Retinal pigment epithelial cell (primary cell): Measurements from ENCODE around the genes HMOX2, C16orf96, UBALD1, MGRN1 and NUDT16L1.

DNA sequence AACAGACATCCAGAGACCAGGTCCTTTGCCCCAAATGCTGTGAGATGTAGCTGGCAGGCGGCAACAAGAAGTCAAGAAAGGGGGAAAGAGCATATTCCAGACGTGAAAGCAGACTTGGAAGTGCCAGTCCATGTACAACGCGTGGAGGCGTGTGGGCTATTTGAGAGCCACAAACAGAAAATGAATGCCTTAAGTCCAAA is 16.5 kb downstream of the CREBBP start:
- RRBS, result no CpG with 5 or more reads among the region's 5 CpGs

- RRBS, result no CpG with 5 or more reads among the region's 5 CpGs
These were observed 35.6 kb upstream of the CREBBP start for GRCh38 chr16:3916122-3916475.

GRCh38 chr16:3939051-3939436 is 58.5 kb upstream of the CREBBP start:
- RRBS, result under 1% methylated on average over 13 of the region's 31 CpGs

GRCh38 chr16:4059895-4060339 is 56.3 kb downstream of the ADCY9 start:
- RRBS, result no CpG with 5 or more reads among the region's 7 CpGs

GRCh38 chr16:4092483-4092877 is 23.8 kb downstream of the ADCY9 start:
- RRBS, result no CpG with 5 or more reads among the region's 6 CpGs

DNA sequence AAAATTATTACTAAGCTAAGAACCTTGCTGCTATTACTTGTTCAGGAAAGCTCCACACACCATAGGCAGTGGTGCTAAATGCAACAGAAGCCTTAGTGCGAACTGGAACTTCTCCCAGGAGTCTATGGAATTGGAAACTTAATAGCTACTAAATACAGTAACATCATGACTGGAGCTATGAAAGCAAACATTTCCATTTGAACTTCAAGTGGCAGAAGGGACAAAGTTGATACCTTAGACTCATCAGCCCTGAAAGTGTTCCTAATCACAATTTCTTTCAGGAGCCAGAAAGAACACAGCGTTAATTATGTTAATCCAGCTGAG is 22.5 kb downstream of the ADCY9 start:
- RRBS, result no CpG with 5 or more reads among the region's 2 CpGs

DNA sequence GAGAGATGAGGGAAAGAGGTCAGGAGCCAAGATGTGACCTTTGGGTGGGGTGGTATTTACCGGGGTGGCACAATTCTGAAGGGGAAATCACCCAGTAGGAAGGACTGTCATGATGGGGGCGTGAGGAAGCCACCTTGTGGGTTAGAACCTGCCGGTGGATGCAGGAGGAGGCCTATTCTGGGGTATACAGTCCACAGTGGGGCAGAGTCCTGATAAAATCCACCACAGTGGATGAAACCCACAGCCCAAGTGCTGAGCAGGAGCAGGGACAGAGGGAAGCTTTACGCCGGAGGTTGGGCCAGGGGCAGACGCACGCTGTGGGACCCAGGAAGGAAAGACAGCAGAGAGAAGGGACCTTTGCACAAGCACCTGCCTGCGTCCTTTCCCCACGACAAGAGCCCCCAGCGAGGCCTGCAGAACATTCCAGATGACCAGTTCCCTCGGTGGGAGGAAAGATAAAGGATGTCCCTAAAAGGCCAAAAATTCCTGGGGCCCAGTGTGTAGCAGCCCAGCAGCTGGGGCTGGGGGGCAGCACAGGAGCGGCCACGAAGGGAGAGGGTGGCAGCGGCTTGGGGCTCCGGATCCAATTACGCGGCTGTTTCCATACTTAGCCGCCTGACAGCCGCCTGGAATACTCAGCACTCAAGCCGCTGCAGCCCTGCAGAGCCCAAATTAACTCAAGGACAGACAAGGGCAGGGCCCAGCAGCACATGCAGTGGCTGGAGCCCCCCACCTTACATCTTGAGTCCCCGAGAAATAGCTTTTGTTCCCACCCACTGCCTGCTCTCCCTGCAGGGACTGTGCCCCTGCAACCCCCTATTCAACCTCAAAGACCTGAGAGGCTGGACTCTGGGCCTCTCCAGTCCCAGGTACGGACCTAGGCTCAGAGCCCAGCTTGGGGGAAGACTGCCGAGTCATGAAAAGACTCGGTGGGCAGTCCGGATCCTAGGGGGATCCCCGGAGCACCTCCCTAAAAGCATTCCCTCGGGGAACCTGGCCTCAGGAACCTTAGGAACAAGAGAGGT is 1.3 kb downstream of the SRL start:
- RRBS, result 73% methylated on average over 3 of the region's 27 CpGs

- RRBS, result no CpG with 5 or more reads among the region's 36 CpGs
These were observed 1.2 kb upstream of the TFAP4 start for GRCh38 chr16:4273884-4274645.

GRCh38 chr16:4366592-4366852 is 5.1 kb upstream of the VASN start:
- RRBS, result no CpG with 5 or more reads among the region's 2 CpGs

- RRBS, result no CpG with 5 or more reads among the region's 15 CpGs
These were observed 6.6 kb downstream of the VASN start for GRCh38 chr16:4378139-4378668.

GRCh38 chr16:4476357-4477374 is at the start of gene HMOX2:
HMOX2 (plus strand) TSS chr16:4476398.
- RRBS, result 1% methylated on average over 45 of the region's 86 CpGs

GRCh38 chr16:4488136-4488880 is 12.1 kb downstream of the HMOX2 start:
- RRBS, result no CpG with 5 or more reads among the region's 1 CpG

DNA sequence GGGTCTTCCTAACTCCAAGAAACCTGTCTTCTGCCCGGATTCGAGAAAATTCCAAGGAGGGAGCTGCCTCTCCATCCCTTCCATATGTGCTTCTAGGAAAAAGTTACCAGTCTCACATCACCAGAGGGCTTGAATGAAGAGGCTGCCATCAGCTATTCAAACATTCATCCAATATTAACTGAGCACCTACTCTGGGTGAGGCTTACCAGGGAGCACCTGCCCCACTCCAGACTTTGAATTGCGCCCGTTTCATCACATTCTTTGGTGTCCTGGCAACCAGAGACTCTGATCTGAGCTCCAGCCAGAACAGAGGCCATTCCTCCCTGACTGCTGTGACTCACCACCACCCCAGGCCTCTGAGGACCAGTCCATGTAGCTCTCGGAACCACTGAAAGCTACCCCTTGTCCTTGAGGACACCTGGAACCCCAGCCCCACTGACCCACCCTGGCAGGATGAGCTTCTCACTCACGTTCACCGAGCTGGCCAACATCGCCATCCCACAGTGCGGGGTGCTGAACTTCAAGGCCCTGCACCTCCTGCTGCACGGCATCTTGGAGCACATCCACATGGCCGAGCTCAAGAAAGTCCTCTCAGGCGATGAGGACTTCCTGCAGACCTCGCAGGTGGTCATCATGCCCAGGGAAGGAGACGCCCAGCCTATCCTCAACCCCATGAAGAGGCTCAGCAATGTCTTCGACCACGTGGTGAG is at the start of gene C16orf96:
C16orf96 (plus strand) TSS at position 304 of the 710 bp plus-strand sequence.
- RRBS, result no CpG with 5 or more reads among the region's 16 CpGs

DNA sequence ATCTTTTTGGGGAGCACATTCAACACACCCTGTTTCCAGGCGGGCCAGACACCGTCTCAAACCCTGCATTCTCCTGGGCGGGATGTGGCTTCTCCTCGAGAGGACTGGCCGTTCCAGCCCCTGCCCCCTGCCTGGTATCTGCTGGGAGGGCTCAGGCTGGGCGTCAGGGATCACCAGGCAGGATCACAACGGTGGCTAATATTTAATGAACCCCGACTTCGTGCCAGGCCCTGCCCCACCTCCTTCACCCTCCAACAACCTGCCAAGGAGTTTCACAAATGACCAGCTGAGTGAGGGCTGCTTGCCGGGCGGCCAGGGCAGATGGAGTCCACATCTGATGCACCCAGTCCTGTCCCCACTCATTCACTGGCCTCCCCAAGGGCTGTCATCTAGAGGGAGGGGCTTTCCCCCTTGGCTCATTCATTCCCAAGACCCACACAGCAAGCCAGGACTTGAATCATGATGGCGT is 17.6 kb downstream of the UBALD1 start:
- RRBS, result no CpG with 5 or more reads among the region's 12 CpGs

GRCh38 chr16:4614489-4615164 is at the start of gene UBALD1:
UBALD1 (minus strand) TSS chr16:4614888.
- RRBS, result 1% methylated on average over 45 of the region's 99 CpGs

GRCh38 chr16:4624704-4625551 is at the start of gene MGRN1:
MGRN1 (plus strand) TSS chr16:4624826.
- RRBS, result 1% methylated on average over 82 of the region's 100 CpGs

GRCh38 chr16:4659033-4659692 is 34.2 kb upstream of the NUDT16L1 start:
- RRBS, result 100% methylated on average over 2 of the region's 19 CpGs

GRCh38 chr16:4677297-4677890 is 16.0 kb upstream of the NUDT16L1 start:
- RRBS, result no CpG with 5 or more reads among the region's 26 CpGs

DNA sequence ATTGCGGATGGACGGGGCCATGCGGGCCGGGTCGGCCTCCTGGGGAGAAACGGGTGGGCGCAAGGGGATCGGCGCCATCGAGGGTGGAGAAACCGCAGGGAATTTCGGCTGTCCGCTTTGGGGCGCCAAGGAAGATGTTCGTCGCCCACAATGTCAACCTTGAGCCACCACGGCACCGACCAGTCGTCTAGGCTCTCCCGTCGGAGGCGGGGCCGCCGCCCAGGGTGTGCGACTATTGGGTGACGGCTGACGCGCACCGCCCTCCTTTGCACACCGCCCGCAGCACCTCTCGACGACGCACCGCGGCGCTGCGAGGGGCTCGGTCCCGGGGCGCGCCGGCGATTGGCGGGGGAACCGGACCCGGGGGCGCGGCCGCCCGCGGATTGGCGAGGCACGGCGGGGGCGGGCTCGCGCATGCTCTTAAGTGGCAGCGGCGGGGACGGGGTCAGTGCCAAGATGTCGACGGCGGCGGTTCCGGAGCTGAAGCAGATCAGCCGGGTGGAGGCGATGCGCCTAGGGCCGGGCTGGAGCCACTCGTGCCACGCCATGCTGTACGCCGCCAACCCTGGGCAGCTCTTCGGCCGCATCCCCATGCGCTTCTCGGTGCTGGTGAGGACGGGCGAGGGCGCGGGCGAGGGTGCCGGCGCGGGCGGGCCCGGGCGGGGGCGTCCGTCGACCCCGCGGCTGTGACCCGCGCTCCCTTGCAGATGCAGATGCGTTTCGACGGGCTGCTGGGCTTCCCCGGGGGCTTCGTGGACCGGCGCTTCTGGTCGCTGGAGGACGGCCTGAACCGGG is at the start of gene NUDT16L1:
NUDT16L1 (plus strand) TSS at position 292 of the 795 bp plus-strand sequence.
- RRBS, result 1% methylated on average over 15 of the region's 106 CpGs

DNA sequence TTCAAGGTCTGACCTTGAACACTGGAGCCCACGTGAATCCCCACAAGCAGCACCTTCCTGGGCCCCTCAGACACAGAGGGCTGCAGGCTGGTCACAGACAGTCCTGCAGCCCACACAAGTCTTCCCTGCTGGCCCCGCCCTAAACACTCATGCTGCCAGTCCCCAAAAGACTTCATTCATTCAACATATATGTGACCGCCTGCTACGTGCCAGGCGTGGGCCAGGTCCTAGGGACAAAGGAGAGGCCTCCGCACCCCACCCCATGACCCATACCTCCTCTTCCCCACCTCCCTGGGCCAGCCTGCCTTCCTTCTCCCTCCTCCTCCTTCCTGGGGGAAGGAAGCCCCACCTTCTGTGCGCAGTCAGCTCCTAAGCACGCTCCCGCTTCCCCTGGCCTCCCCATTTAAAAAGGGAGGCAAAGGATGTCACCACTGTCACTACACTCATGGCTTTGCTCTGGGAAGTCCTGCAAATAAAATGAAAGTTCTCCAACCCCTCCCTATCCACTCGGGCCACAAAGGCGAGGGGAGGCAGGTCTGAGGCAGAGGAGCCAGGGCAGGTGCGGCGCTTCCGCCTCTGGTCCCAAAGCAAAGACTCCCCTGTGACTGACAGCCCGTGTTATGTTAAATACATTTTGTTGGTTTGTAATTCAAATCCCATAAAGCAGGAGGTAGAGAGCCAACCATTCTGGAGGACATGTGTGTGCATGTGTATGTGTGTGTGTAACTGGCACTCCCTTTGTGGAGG is 9.0 kb downstream of the DNAAF8 start:
- RRBS, result no CpG with 5 or more reads among the region's 15 CpGs